Hair follicular keratinocyte (primary cell): ENCODE results near the genes KRT84, KRT1 and KRT76.

DNA sequence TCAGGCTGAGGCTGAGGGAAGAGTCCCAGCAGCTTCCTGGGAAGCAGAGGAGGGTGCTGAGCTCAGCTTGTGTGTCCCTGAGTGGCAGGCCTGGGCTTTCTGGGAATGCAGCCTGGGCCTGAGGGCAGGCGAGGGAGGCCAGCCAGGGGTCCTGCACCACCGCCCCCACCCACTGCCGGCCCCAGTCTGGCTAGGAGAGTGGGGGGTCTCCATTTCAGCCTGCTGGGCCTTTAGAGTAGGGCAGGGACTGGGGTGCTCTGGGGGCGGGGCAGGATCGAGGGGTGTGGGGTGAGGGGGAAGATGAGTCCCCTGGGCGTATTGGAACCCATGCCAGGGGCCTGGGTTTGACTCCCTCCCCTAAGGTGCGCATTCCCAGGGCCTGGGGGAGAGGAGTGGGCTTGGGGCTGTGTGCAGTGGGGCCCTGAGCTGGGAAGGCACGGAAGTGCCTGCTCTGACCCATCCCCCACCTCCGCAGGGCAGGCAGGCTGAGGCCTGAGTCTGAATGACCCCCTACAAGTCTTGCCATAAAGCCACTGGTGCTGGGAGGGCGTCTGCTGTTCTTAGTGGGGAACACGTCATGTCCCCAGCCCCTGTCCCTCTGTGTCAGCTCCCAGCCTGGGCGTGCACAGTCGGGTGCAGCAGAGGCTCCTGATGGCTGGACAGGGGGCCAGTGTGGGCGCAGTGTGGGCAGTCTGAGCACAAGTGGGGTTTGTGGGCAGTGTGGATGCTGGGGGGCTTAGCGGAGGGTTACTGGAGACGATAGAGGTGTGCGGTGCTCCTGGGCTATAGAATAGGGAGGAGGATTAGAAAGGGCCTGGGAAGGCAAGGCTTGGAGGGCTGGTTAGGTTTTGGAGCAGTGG lies 46.3 kb downstream of the KRT80 start:
- RAMPAGE, long total RNA: no peak

GRCh38 chr12:52173509-52173973 lies 18.3 kb downstream of the KRT80 start:
- RAMPAGE, long total RNA: no peak

DNA sequence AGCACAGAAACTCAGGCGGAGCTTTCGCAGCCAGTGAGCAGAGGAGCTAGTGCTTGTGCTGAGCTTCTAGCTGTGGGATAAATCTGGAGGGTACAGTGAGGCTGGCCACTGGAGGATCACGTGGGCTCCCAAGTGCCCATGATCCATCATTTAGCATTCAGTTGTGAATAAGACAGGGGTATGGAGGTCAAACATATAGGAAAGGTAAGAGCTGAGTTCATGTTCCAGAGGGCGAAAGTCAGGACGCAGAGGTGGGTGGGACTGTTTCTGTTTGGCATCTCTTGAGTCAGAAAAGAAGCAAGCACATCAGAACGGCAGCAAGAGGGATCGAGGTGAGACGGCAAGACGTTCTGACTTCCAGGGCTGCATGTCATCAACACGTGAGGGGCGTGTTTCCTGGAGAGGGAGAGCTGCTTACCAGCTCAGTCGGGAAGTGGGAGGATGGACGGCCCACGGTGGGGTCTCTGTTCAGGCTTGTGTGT lies 16.8 kb upstream of the KRT80 start:
- RAMPAGE, long total RNA: no peak

DNA sequence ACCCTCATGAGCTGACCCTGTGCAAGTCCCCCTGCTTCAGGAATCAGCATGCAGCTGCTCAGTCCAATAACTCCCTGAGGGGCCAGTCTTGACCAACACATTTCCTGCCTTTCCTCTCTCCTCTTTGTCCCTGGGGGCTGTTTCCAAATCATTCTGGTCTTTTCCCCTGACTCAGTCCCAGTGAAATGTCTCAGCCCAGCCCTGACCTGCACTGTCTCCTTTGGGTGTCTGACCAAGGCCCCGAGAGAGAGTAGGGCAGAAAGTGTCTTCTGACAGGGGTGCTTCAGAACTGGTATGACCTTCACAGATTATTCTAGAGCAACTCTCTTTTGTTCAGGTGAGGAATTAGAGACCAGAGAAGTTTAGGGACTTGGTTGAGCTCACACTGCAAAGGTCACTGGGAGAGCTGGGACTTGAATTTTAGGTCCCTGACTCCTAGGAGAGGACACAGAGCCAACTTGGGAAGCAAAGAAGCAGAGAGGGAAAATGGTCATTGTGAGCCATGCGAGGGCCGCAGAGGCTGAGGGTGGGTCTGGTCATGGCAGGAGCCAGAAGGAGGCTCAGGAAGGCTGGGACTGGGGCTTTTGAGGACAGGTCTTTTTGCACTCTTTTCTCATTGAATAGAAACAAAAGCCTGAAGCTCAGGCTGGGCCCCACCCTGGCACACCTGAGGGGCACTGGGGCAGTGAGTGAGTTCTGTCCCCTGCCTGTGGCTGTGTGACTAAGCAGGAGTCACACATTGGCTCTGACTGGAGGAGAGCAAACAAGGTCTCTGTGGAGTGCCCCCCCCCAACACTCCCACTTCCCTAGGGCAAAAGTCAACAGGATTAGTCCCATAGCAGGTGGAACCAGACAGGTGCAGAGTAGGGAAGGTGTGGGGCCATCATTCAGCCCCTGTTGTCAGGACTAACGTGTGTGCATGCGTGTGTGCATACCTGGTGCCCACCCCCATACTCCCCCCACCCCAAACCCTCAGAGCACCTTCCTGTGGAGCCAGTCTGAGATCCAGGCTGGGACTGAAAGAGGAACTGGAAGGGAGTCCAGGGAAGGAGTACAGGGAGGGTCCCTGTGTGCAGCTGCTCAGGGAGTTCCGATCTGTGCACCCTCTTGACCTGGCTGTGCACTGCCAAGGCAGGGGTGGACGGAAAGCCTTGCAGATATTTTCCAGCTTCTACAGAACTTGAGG lies 2.8 kb downstream of the KRT7 start:
- RAMPAGE, long total RNA: no peak

GRCh38 chr12:52249863-52250865 lies 17.1 kb downstream of the KRT7 start:
- RAMPAGE, long total RNA: no peak

DNA sequence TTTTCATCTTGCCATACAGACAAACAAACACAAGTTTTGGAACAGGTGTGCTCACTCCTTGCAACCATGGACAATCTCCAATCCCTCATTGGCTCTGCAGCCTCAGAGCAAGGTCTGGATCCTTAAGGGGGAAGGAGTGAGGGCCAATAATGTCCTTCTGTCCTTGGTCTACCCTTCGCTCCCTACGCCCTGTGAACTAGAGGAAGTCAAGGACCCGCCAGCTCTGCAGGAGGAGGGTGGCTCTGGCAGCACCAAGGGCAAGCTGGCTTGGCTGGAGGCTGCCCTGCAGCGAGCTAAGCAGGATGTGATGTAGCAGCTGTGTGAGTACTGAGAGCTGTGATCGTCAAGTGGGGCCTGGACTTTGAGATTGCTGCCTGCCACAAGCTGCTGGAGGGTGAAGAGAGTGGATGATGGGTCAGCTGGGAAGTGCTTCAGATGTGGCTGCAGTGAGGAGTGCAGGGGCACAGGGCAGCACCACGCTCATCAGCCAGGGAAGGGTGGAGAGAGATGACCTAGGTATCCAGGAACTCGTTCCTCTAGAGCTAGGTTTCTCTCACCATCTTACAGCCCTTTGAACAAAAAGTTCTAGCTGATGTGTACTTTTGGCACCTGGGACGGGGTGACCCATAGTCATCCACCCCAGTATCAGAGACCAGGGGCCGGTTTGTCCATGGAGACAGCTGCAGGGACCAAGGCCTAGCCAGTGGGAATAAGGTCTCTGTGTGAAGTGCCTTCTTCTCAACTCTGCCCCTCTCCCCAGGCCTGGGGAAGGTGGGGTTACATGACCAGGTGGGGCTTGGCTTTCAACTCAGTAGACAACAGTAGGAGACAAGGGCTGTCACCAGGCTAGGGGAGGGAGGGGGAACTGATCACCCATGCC lies 3.1 kb downstream of the KRT86 start:
- RAMPAGE, long total RNA: no peak

- RAMPAGE, long total RNA: no peak
These were observed 20.6 kb downstream of the KRT85 start for GRCh38 chr12:52346609-52347064.

DNA sequence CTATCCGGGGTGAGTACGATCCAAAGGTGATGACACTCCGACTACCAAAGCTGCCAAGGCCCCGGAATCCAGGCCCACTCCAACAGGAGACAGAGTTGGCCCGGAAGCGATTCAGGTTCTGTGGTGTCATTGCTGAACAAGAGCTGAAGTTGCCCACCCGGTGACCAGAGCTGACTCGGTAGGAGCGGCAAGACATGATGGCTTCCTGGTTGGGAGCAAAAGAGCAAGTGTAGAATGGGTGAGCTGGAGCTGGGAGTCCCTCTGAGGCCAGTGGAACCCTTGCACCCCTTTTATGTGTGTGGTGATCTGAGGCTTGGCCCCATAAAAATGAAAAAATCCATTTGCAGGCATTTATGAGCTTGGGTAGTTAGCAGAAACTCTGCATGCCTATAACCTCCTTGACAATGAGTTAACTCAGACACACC lies at the start of gene KRT84:
Gene KRT84, minus strand, starts transcription at position 263 of the 425 bp plus-strand sequence.
- RAMPAGE, long total RNA: no peak

DNA sequence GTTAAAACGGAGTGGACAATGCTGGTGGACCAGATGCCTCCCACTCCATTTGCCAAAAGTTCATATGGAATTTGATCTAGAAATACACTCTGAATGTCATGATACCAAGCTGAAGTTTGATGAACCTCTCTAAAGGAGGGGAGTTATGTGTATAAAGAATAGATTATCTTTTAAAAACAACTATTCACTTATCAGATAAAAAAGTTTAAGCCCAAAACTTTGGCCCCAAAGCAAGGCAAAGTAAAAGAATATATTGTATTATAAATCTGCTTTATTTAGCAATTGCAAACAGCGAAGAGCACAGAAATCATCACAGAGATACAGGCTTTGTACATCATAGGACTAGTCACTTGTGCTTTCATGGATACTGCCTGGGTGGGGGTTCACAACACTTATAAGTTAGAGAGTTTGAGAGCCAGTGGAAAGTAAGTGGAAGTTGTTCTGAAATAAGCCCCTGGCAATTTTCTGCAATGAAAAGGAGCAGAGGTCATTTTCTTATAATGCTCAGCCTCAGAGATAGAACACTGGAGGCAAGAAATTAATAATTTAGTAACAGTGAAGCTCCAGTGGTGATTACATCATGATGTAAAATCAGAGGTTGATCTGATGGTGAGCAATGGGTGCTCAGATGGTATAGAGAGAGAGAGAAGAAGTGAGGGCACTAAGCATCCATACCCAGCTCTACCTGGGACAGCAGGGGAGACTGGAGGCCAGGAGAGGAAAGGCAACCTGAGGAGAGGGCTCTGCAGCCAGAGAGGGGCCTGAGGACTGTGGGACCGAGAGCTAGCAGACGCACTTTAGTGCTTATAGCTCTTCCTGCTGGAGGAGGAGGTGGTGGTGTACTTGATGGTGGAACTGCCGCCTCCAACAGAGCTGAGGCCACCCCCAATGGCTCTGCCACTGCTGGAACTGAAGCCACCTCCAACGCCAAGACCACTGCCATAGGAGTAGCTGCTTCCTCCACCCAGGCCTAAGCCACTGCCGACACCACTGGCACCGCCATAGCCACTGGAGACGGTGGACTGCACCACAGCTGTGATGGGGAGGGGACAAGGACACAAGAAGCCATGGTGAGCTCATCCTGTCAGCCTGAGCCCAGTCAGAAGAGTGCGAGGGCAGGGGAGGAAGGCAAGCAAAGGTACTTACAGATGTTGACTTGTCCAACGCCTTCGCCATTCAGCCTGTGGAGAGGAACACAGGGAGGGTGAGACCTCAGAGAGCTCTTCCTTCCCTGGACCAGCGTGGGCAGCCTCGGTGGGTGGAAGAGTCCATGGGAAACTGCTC lies 5.7 kb downstream of the KRT6A start:
- RAMPAGE, long total RNA: no peak

GRCh38 chr12:52515423-52516006 lies 4.7 kb downstream of the KRT5 start:
- RAMPAGE, long total RNA: no peak

DNA sequence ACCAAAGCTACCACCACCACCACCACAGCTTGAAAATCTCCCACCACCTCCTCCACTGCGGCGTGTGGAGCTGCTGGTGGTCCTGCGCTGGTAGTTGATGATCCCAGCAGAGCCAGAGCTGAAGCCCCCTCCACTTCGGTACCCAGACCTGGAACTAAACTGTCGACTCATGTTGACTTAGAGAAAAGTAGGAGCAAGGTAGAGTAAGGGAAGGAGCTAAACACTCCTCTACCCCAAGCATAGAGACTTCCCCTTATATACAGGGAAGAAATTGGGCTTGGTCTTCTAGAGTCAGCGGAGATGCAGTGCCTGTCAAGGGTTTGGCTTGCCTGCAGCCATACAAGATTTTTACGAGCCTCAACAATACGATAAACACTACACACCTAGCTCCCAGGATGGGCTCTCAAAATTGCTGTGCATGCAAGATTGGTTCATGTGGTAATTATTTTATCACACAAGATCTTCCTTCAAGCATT lies at the start of gene KRT1:
Gene KRT1, minus strand, starts transcription at position 230 of the 476 bp plus-strand sequence.
- RAMPAGE, long total RNA: no peak

- RAMPAGE, long total RNA: no peak
These were observed 11.0 kb upstream of the KRT77 start for GRCh38 chr12:52713966-52715091.

GRCh38 chr12:52777237-52777707 lies at the start of gene KRT76:
TSS of gene KRT76 (minus strand) at chr12:52777345.
- RAMPAGE, long total RNA: no peak

- RAMPAGE, long total RNA: no peak
These were observed 5.9 kb downstream of the KRT3 start for GRCh38 chr12:52789827-52790636.

GRCh38 chr12:52896564-52897106 lies 8.2 kb downstream of the KRT8 start:
- RAMPAGE, long total RNA: no peak

GRCh38 chr12:52899531-52899819 lies 5.4 kb downstream of the KRT8 start:
- RAMPAGE, long total RNA: no peak

DNA sequence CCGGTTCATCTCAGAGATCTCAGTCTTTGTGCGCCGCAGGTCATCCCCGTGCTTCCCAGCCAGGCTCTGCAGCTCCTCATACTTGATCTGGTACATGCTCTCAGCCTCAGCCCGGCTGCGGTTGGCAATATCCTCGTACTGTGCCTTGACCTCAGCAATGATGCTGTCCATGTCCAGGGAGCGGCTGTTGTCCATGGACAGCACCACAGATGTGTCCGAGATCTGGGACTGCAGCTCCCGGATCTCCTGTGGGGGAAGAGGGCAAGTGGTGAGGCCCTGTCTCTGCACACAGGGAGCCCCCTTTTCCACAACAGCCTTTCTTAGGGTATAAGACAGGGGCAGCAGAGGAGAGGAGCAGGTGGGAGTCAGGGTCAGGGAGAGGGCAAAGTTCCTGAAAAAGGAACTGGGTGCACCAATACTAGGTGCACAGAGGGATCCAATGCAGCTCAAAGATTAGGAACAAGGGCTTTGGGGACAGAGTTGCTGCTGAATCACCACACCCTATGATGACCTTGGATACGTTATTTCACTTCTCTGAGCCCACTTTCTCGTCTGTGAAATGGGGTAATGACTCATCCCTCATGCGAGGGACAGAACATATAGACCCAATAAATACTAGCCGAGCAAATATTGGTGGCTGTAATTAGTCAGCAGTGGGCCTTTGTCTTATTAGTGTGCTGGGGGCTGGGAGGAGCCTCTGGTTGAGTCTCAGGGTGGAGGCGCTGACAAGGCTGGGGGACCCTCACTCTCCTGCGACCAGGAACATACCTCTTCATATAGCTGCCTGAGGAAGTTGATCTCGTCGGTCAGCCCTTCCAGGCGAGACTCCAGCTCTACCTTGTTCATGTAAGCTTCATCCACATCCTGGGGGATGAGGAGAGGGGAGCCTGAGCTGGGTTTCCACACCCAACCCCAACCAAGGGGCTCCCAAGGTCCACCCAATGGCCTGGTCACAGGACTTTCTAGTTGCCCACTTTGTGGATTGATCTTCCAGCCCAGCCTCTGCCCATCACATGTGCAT lies 4.7 kb downstream of the KRT8 start:
- RAMPAGE, long total RNA: no peak

GRCh38 chr12:52903061-52903246 lies 1.9 kb downstream of the KRT8 start:
- RAMPAGE, long total RNA: no peak

GRCh38 chr12:52914670-52915072 lies 9.8 kb upstream of the KRT8 start:
- RAMPAGE, long total RNA: no peak

- RAMPAGE, long total RNA: no peak
These were observed 21.3 kb downstream of the EIF4B start for GRCh38 chr12:53027207-53028355.